ENCODE measurements around the genes TWIST1 and SP8.

DNA sequence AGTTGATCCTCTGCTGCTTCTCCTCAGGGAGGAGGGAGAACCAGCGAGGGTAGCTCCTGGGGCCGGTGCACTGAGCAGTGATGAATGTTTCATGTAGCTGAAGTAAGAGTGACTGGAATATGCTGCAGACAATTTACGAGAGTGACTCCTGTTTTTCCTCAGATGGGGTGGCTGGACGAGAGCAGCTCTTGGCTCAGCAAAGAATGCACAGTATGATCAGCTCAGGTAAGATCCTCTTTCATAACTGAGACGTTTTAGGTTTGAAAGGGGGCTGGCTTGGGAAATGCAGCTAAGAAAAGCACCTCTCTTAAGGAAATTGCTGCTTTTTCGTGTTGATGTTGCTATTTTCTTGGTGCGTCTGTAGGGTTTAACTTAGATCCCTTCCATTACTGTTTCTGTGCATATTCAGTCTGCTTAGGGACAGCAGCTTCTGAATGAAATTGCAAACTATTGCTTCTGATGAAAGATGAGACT is 588 bp downstream of the HDAC9 start:
- PRO-cap, 7 experiments: no peak in any of the 7 experiments

- PRO-cap, 7 experiments: no peak in any of the 7 experiments
Measured at GRCh38 chr7:19117160-19118078, at the start of gene TWIST1. TSS of gene TWIST1 (minus strand) at chr7:19117636.

DNA sequence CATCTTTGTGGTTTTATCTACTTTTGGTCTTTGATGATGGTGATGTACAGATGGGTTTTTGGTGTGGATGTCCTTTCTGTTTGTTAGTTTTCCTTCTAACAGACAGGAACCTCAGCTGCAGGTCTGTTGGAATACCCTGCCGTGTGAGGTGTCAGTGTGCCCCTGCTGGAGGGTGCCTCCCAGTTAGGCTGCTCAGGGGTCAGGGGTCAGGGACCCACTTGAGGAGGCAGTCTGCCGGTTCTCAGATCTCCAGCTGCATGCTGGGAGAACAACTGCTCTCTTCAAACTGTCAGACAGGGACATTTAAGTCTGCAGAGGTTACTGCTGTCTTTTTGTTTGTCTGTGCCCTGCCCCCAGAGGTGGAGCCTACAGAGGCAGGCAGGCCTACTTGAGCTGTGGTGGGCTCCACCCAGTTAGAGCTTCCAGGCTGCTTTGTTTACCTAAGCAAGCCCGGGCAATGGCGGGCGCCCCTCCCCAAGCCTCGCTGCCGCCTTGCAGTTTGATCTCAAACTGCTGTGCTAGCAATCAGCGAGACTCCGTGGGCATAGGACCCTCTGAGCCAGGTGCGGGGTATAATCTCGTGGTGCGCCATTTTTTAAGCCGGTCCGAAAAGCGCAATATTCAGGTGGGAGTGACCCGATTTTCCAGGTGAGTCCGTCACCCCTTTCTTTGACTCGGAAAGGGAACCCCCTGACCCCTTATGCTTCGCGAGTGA is 49.1 kb upstream of the FERD3L start:
- PRO-cap, 7 experiments: no peak in any of the 7 experiments

DNA sequence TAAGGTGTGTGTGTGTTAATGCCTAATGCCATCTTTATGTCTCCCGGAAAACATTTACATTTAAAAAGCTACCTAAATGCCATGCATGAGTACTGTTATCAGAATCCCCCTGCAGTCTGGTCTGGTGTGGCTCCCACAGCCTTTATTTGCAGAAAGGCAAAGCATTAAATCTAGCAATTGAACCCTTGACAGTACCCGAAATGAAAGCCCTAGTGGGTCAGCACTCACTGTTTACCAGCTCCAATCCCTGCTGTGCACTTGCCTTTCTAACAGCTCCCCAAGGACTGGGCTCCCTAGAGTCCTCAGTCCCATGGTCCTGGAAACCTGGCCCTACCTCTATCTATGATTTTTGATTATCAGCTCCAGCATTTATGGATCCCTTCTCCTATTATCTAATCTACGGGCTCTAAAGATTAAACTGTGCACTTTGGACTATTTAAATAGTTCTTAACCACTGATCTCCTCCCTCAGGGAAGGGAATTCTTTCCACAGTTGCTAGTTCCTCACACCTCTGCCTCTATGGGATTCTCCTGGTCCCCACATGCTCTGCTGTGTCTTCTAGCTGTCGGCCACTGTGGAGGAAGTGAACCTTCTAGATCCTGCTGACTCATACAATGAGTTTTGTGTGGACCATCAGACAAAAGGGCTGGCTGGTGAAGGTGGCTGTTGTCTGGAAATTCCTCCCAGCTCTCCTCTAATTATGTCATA is 2.0 kb upstream of the MACC1 start:
- PRO-cap, 7 experiments: no peak in any of the 7 experiments

DNA sequence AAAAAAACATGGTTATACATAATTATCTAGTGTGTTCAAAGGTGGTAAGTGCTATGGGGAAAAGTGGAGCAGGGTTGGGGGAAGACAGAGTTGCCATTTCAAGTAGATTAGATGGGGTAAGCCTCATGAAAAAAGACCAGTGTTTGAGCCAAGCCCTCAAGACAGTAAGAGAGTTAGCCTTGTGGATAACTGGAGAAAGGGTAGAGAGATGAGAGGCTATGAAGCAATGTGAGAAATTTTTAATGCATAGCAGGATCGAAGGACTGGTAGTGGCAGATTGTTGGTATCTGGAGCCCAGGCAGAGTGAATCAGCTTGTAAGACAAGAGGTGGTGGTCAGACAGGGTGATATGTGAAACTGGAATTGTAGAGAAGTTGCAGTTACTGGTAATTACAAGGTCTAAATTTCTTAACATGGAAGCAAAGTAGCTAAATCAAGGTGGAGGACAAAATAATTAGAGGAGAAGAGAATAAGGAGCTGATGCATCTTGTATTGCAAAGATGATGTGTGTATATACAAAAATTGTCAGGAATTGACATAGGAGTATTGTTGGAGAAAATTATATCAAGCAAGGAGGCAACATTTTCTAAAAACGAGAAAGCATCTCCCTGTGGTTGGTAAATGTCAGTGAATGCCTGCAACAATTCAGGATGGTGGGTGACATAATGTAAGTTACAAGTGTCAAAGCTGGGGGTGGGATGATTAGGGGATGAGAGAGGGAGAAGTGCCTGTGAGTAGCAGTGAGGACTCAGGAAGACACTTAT is 14.9 kb downstream of the ITGB8 start:
- PRO-cap, 7 experiments: no peak in any of the 7 experiments

- PRO-cap, 7 experiments: no peak in any of the 7 experiments
Measured at GRCh38 chr7:20352806-20353357, 22.2 kb downstream of the ITGB8 start.

DNA sequence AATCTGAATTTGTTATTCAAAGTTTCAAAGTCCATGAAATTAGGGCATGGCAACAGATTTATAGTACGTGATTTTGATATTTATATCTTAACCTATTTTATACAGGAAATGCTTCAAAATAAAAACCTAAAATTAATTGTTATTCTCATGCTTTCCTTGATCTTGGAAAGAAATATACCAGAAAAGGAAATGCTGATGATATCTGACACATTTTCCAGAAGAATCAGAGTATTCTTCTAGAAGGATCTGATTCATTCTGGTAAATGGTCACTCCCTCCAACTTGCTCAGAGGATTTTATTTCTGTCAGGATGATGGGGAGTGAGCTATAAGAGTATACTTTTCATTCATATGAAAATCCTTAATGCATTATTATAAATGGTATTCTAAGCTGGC is 71.5 kb downstream of the ITGB8 start:
- PRO-cap, 7 experiments: no peak in any of the 7 experiments

- PRO-cap, 7 experiments: no peak in any of the 7 experiments
Measured at GRCh38 chr7:20786435-20787353, at the start of gene SP8. TSS of gene SP8 (minus strand) at chr7:20786886.

DNA sequence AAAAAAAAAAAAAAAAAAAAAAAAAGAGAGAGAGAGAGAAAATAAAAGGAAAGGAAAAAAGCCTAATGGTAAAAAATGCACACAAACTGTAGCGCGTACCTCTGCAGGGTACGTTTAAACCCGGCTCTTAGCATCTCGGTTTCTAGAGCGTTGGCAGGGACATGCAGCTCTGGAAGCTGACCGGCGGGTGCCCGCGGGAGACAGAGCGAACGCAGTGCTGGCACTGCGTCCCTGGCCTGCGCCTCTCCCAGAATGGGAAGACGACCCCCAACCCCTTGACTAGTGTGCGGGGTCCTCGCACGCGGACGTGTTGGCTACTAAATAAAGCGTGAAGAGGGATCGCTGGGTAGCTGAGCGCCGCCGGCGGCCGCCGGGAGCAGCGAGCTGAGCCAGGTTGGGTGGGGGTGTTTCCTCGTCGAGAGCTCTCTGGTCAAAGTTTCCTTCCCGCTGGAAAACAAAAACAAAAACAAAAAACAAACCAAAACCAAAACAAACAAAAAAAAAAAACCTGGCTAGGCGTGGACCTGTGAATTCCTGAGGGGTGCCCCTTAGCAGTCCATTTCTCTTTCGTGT is 4.3 kb upstream of the SP8 start:
- PRO-cap, 7 experiments: no peak in any of the 7 experiments

DNA sequence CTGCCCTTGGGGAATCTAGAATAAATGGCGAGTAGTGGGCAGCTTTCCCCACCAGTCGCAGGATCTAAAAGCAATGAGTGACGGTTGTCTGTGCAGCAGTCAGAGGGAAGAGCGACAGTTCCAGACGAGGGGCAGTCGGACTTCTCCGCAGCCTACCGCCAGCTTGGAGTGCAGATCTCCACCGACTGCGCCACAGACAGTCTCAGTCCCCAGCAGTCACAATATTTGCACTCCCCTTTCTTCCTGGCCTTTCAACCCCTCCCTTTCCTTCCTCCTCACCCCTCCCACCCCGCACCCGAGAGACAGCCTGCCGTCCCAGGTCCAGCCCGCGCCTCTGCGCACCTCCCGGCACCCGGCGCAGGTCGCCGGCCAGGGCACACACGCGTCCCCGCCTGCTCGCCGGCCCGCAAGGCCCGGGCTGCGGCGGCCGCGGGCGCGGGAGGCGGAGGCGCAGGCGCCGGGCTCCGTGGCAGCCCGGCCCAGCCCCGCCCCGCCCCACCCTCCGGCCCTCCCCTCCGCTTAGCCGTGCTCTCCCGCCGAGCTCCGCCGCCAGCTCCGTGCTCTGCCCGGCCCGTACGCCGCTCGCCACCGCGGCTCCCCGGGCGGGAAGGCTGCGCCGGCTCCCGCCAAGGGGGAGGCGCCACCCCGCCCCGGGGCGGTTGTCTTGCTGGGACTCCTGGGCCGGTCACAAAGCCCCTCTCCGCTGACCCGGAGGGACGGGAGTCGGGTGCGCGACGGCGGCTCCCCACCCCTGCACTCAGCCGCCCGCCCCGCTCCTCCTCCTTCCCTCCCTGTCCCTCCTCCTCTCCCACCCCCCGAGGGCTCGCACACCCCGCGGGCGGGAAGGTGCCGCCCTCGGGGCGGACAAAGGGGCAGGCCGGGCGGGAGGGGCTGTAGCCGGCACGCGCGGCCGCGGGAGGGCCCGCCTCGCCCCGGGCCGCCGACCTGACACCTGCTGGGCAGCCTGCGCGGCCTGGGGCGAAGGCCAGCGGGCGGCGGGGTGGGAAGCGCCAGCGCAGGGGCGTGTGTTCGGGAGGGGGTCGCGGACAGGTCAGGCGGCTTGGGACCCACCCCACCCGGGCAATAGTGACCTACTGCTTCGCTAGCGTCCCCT is 11.3 kb upstream of the SP8 start:
- PRO-cap, 7 experiments: no peak in any of the 7 experiments

DNA sequence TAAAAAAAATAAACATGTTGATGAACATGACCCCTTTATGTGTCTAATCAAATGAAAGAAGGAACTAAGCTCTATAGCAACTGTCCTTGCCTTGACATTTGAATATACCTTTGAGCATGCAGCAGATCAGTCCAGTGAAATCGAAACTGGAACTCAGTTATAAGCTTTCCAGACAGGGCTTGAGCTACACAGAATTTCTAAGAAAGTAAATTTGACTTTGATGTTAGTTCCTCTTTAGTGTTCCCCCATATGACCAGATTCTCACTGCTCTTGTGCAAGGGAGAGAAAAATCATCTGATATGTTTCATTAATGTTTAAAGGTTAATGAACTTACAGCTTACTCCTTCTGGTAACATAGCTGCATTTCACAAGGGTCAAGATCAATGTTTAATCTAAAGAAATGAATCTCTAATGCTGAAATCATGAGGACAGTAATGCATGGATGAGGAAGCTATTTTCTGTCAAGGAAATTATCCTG is 74.9 kb upstream of the SP4 start:
- PRO-cap, 7 experiments: peak in 1 of 7 experiments; most common minus-strand start position 133 of the sequence (in 1)

- PRO-cap, 7 experiments: no peak in any of the 7 experiments
Measured at GRCh38 chr7:21426141-21426966, 1.5 kb upstream of the SP4 start.

- PRO-cap, 7 experiments: no peak in any of the 7 experiments
Measured at GRCh38 chr7:21850865-21851383, 94.8 kb downstream of the CDCA7L start.

DNA sequence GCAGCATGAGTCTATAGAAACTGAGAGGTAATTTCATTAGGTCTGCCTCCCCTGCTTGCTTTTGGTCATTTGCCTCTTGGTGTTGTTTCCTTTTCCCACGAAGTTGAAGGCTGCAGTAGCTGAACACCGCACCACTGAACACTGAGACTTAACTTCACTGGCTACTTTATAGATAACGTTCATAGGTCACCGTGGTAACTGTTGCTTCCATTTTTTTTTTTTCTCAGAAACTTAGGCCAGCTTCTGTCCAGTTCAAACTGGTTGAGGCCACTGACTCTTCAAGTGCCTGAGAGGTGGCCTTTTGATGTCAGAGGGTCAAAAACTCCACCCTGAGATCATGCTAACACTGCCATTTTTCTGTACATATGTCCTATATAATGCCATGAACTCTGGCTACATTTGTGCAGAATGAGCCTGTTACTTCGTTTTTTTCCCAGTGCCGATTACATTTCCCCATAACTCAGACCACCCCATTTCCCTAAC is 3.5 kb upstream of the CDCA7L start:
- PRO-cap, 7 experiments: no peak in any of the 7 experiments

DNA sequence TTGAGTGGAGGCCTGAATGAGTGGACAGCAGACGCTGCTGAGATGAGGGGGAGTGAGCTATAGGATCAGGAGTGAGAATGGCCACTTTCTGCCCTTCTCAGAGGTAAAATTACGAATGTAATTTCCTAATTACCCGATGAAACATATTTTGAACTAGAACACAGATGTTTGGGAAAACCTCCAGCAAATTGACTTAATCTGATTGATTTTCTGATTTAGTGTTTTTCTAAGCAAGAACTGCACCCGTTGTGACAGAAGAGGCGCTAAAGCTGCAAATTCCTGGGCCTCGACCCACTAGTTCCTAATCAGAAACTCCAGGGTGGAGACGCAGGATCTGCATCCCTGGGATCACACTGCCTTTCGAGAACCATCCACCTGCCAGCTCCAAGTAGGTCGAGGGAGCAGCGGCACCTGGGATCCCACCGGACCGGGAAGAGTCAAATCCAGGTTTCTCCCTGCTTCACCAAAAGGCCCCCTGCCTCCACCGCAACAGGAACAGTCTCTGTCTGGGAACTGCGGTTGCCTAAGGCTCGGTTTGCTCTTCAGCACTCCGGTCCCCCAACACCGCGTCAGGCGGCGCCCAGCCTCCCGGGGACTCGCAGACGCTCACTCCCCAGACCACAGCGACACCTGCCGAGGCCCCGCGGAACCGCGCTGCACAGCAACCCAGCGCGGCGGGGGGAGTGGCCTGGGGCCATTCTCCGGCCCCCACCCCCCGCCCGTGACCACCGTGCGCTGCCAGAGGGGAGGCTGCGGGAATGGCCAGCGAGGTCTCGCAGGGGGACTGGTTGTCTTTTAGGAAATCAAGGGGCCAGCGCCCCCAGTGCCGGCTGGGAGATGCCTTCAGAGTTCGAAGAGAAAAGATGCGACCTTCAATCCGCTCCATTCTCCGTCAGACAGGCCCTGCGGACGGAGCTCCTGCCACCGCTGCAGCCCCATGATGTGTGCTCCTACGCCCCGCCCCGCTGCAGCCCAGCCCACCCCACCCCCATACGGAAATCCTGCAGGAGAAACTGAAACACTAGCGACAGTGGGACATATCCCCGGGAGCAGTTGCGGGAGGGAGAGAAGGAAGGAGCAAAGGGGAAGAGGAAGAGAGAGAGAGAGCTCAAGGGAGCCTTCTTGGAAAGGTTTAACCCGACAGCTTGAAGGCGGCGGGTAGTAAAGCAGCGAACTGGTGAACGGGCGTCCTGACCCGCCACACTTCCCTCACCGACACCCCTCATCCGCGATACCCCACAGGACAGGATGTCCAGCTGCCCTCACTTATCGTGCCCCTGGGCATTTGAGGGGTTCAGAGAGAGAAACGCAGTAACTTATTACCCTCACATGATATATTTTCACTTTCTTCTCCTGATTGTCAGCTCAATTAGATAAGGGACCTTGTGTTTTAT is 137.2 kb upstream of the CDCA7L start:
- PRO-cap, 7 experiments: peak in 5 of 7 experiments; most common plus-strand start position 885 of the sequence (in 5); most common minus-strand start position 898 of the sequence (in 4)

DNA sequence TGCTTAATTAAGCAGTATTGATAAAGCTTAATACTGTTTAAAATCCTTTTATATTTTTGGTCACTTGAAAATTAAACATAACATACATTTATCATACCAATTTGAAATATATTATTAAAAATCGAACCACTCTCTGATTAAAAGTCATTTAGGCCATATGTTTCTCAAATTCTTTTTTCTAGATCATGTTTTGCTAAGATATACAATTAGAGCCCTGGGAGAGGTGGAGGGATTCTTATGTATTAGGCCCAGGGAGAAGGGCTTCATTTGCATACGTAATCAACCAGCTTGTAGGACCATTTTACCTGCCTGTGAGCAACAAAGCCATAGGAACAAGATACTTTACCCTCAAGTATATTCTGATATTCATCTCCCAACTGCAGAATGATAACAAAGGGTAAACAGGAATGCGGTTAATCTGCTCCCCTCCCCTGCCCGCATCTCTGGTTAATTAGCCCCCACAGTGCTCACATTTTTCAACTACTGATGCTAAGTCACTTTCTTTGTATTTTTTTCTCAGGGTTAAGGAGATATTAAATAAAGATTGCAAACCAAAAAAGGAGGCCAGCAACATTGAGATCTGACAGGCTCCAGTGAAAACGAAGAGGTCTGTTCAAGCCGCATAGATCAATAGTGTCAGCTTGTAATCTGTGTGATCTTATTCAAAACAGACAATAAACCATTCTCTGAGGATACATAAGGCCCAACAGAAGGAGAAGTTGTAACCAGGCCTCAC is 203.5 kb downstream of the RAPGEF5 start:
- PRO-cap, 7 experiments: no peak in any of the 7 experiments

- PRO-cap, 7 experiments: no peak in any of the 7 experiments
Measured at GRCh38 chr7:22207816-22208385, 149.1 kb downstream of the RAPGEF5 start.

DNA sequence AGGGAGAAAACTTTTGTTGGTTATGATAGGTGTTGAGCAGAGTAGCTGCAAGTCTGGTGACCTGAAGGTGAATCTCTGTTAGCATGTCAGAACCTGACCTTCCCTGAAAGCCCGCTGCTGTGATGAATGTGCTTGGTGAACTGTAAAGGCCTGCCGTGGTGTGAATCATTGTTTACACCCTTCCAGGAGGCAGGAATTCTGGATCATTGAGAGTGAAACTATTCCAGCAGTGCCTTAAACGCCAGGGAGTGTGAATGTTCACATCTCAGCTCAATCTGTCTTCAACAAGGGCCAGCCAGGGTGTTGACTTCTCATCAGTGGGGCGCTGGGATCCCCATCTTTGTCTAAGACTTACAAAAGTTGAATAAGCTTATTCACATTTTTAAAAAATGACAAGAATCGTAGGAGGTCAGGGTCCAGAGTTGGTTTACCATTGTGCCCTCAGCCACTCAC is 775 bp upstream of the RAPGEF5 start:
- PRO-cap, 7 experiments: no peak in any of the 7 experiments

- PRO-cap, 7 experiments: no peak in any of the 7 experiments
Measured at GRCh38 chr7:22433116-22433385, 66.9 kb downstream of the STEAP1B start.

DNA sequence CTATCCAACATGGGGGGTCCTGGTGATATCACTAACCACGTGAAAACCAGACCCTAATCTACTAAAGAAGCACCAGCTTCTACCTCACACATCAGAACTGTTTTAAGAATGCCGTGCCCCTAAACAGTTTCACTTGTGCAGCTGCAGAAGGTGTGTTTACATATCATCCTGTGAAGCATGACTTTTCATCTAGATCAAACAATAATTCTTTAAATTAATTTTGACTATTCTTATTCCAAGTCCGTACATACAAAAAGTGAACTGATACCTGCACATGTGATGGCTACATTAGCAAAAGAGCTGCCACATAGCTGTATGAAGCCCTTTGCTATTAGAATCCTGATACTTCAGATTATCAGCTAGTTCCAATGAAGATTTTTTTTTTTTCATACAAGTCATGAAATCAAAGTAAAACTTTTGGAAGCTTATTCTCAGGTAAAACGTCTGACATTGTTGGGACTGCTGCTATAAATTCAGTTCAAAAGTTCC is 60.9 kb downstream of the STEAP1B start:
- PRO-cap, 7 experiments: no peak in any of the 7 experiments